GM06990 (cell line): ENCODE measurements around a stretch of chr2.

GRCh38 chr2:143255848-143256444 is 126.7 kb downstream of the ARHGAP15 start:
- RRBS = no CpG with 5 or more reads among the region's 2 CpGs

DNA sequence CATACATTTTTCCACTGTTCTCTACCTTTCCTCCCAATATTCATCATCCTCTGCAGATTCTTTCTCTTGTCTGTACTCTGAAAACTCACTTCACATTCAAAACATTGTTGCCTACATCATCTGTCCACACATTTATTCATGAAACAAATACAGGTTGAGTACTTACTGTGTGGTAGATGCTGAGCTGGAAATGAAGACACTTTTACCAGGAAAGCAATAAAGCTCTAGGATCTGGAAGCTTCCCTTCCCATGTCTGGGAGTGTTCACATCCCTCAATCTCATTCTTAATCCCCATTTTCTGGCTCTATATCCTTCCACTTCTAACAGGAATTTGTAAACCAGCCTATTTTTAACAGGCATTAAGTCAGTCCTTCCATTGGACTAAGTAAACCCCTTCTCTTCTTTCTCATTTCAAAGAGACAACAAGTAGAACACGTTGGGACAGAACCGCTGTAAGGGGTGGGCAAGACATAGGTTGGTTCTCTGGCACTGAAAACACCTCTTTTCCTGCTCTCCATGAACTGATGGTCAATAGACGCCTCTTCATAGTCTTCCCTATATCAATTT is 589.5 kb downstream of the ARHGAP15 start:
- RRBS = no CpG with 5 or more reads among the region's 3 CpGs

- RRBS = 71% methylated on average over 2 of the region's 7 CpGs
These were observed 487.2 kb downstream of the GTDC1 start for GRCh38 chr2:143845085-143845479.

DNA sequence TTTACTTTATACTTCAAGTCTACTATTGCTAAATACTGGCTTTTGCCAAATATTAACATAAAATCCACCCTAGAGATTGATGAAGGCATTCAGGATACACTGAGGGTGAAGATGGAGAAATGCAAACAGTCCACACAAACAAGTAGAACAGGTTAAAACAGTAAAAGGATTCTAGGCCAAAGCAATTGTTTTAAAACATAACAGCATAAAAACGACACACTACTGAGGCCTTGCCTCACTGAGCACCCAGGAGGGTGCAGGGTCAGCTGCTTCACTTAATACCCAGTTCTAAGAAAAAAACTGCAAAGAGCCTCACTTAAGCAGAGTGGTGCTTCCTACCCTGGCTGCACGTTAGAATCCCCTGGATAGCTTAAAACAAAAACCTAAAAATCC is 91.7 kb downstream of the GTDC1 start:
- RRBS = no CpG with 5 or more reads among the region's 2 CpGs

DNA sequence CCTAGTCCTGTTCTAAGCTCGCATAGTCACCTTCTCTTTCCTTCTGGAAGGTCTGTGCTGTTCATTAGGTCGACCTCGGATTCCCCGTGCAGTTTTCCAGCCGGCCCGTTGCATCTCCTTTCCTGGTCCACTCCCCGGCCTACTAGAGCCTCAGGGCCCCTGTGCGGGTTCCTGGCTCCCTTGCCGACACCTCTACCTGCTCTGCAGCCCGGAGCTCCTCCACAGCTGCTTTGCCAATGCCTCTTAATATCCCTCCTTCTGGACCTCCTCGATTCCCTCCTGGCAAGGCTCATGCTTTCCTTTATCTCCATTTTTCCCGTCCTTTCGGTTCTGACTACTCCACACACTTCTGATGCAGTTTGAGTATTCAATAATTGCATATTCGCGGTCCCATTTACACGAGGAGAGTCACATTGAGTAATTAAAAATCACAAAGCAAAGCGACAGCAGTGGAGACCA is 565 bp upstream of the GTDC1 start:
- RRBS = 19% methylated on average over 4 of the region's 17 CpGs

- RRBS = no CpG with 5 or more reads among the region's 4 CpGs
These were observed 48.9 kb upstream of the GTDC1 start for GRCh38 chr2:144380935-144381930.

GRCh38 chr2:144415328-144416252 is 83.3 kb upstream of the GTDC1 start:
- RRBS = no CpG with 5 or more reads among the region's 12 CpGs

DNA sequence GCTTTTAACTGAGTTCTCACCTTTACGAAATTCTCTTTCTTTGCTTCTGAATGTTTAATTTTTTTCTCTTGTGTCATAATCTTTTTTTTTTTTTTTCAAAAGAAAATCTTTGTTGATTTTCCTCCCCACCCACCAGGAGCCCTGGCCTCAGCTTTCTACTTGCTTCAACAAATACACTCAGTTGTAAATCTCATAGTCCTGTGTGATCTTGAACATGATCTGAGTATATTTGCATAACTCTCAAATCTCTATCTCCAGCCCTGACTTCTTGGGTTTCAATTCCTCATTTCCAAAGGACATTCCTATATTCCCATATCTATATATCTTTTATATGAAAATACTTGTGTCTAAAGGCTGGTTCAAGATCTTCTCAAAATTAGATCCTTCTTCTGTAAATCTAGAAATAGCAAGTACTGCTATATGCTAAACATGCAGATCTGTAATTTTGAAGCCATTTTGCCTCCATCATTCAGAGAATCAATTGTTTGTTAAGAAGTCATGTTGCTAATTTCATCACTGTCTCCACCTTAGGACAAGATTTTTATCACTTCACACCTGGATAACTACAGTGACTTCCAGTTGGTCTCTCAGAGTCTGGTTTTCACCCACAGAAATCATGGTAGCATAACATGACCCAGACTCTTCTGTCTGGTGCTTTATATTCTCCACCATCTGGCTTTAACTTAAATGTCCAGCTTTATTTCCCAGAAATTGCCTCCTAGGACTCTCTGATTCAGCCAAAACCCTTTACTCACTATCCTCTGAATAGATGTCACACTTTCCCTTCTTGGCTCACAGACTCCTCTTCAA is 89.5 kb upstream of the GTDC1 start:
- RRBS = no CpG with 5 or more reads among the region's 1 CpG

GRCh38 chr2:144459870-144460441 is 60.0 kb downstream of the ZEB2 start:
- RRBS = no CpG with 5 or more reads among the region's 7 CpGs

GRCh38 chr2:144465720-144466302 is 54.1 kb downstream of the ZEB2 start:
- RRBS = no CpG with 5 or more reads among the region's 11 CpGs

- RRBS = no CpG with 5 or more reads among the region's 2 CpGs
These were observed 35.9 kb downstream of the ZEB2 start for GRCh38 chr2:144484012-144484470.

- RRBS = no CpG with 5 or more reads among the region's 5 CpGs
These were observed 16.0 kb downstream of the ZEB2 start for GRCh38 chr2:144503739-144504545.

DNA sequence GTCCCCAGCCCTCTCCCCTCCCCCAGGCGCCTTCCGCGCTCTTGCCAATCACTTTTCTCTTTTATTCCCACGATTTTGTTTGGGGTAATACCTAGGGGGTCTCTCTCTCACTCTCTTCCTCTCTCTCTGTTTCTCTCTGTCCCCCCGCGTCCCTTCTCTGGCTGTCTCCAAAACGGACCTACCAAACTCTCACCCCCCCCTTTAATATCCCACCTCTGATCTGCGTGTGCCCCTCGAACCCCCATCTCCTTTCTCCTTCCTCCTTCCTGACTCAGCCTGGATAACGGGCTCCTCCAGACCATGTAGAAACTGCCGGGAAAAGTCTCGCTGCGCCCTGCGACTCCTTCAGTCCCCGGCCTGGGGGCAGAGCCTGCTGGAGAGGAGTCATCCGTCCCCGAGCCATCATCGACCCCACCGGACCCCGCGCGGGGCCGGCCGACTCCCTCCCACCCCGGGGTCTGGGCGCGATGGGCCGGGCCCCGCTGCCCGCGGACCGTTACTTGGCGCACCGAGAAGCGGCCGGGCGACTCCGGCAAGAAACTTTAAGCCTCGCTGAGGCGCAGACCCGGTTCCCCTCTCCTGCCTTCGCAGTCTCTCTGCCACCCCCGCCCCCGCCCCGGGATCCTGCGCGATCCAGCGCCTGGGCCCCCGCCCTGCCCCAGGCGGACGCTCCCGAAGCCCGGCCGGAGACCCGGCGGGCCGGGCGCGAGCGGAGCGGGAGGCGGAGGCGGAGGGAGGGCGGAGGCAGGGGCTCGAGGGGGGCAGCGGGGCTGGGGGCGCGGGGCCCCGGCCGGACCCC is 3.5 kb downstream of the ZEB2 start:
- RRBS = 3% methylated on average over 30 of the region's 70 CpGs

- RRBS = no CpG with 5 or more reads among the region's 8 CpGs
These were observed 737 bp downstream of the ZEB2 start for GRCh38 chr2:144518974-144519790.

DNA sequence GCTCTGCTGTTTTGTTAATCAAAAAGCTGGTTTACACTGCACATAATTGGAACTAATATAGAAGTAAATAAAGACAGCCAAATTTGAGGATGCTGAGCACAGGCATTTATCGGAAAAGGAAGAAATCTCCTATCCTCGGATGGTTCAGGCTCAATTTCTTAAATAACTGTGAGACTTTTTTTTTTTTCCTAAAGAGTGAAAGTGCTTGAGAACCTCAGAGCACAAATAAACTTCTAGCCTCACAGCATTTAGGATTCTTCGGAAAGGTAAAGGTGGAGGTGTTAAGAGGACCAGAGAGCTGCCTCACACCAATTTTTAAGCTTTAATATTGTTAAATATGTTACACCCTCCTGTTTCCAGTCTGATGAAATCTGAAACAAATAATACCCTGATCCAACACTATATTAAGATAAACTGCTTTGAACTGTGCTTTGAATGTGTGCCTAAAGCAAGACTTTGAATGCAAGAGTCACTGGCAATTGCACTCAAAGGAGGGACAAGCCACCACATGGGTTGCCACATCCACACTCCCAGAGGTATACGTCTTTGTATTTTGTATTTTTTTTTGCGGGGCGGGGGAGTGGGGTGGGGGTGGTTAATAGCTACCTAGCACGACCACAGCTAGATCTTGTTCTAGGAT is 1.6 kb upstream of the ZEB2 start:
- RRBS = no CpG with 5 or more reads among the region's 7 CpGs

- RRBS = no CpG with 5 or more reads among the region's 8 CpGs
These were observed 140.9 kb upstream of the ZEB2 start for GRCh38 chr2:144660453-144661532.

- RRBS = no CpG with 5 or more reads among the region's 9 CpGs
These were observed 143.3 kb upstream of the ZEB2 start for GRCh38 chr2:144663019-144663805.

DNA sequence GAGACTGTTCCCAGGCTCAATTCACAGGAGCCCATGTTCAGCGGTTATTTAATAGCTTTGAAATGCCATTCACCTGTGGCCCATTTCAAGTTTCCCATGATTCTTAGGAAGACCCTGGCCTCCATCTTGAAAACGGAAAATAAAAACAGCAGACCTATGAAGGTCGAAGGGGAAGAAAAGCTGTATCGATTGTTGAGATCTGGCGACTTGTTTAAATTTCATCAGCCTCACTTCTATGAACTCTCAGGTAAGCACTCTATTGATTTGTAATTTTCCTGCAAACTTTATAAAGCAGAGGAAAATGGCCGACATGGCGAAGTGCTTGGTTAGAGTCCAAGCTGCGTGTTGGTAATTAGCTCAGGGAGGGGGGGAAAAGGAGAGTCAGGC is 147.9 kb upstream of the ZEB2 start:
- RRBS = no CpG with 5 or more reads among the region's 8 CpGs

- RRBS = no CpG with 5 or more reads among the region's 1 CpG
These were observed 182.1 kb upstream of the ZEB2 start for GRCh38 chr2:144702014-144702514.

GRCh38 chr2:145022838-145023412 is 503.0 kb upstream of the ZEB2 start:
- RRBS = no CpG with 5 or more reads among the region's 4 CpGs